Bronchial lymph node (tissue), 1 donor: ENCODE data around the genes SGPL1 and PCBD1.

- PRO-cap = unidirectional peak, plus-strand start at chr10:69866888
Measured at GRCh38 chr10:69866400-69867675, 65.1 kb downstream of the COL13A1 start.

GRCh38 chr10:70191917-70192334, 21.6 kb upstream of the SAR1A start:
- PRO-cap = no peak

DNA sequence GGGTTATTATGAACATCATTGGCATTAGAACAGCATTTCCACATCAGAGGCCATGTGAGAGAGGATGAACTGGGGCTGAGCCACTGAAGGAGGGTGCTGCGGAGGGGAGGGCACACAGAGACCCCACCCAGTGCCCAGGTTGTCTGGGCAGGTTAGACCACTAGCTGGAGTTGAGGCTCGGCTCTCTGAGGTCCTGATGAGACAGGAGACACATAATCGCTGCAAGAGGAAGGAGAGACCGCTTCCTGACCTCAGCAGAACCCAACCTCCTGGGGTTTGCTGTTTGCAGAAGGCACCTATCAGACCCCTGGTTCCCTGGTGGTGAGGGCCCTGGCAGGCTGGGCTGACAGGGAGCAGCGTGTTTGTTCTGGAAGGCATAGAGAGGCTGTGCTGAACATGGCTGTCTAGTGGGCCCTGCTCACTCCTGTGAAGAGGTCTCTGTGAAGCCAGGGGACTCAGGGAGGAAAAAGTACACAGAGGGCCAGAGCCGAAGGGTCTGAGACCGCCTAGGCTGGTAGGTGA, 39.3 kb upstream of the NPFFR1 start:
- PRO-cap = no peak

DNA sequence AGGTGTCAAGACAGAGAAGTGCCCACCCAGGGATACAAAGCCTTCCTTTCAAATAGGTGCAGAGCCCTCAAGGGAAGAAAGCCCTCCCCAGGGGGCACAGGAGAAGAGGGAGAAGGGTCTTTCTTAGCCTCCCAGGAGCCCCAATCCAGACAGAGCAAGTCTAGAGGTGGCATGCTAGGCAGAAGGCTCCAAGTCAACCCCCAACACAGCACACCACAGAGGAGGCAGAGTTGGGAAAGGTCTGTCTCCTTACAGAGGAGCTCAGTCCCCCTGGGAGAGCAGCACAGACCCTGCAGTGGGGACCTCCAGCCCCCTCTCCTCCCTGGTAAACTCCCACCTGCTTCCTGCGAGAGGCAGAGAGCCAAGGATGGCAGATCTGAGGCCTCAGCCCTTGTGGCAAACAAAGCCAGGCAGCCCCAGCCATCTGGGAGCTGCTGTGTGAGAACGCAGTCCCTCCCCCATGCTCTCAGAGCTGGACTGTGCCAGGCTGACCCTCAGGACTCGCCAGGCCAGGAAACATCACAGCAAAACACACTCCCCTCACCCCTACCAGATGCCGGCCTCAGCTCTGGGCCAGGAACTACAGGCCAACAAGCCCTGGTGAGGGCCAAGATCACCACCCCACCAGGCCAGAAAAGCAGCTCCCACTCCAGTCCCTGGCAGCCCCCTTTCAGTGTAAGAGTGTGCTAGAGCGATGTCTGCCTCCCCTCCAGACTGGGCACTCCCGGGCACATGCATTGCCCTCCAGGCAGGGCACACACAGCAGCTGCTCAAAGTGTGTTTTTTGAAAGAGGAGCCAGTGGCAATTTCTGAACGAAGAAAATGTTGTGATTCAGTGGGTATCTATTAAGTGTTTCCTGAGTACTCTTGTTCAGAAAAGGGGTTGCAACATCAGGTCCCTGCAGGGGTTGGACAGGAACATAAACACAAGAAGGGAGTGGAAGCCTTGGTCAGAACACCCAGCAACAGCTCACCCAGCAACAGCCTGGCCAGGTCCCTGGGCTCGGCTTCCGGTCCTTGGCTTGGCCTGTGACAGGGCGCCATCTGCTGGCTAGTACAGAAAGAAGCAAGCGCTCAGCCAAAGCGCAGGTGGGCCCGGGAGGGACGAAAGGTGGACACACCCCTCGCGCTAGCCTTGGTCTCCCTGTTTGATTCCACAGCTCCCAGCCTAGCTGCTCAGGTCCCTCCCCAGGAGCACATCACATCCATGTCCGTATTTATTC, 18.4 kb downstream of the LRRC20 start:
- PRO-cap = no peak

GRCh38 chr10:70753871-70754385, 31.2 kb downstream of the TBATA start:
- PRO-cap = no peak

- PRO-cap = no peak
Measured at GRCh38 chr10:70761018-70761899, 23.9 kb downstream of the TBATA start.

DNA sequence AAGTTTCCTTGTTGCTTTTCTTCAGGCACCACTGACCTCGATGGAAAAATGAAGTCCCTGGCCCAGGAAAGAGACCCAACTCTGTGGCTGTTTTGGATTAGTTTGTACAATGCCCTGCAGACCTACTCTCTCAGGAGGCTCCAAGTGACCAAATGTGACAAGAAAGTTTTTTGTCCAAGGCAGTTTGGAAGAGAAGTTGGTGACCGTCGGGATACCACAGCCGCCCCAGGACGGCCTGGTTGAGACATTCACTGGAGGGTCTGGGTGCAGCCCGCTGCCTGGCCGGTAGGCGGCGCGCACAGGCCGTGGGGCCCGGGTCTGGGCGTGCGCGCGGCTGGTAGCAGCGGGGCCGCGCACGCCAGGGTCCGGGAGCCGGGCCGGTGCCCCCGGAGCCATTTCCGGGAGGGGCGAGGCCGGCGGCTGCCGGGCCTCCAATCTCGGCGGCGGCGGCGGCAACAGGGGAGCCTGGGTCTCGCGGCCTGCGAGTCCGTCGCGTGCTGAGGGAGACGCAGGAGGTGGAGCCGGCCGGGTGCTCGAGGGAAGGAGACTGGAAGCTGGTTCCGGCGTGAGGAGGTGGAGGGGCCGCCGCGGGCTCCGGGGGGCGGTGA, at the start of gene SGPL1:
Gene SGPL1 (plus strand): TSS at position 395 of the 608 bp plus-strand sequence.
- PRO-cap = unidirectional peak, plus-strand start at position 401 of the sequence; unidirectional peak, plus-strand start at position 484 of the sequence

DNA sequence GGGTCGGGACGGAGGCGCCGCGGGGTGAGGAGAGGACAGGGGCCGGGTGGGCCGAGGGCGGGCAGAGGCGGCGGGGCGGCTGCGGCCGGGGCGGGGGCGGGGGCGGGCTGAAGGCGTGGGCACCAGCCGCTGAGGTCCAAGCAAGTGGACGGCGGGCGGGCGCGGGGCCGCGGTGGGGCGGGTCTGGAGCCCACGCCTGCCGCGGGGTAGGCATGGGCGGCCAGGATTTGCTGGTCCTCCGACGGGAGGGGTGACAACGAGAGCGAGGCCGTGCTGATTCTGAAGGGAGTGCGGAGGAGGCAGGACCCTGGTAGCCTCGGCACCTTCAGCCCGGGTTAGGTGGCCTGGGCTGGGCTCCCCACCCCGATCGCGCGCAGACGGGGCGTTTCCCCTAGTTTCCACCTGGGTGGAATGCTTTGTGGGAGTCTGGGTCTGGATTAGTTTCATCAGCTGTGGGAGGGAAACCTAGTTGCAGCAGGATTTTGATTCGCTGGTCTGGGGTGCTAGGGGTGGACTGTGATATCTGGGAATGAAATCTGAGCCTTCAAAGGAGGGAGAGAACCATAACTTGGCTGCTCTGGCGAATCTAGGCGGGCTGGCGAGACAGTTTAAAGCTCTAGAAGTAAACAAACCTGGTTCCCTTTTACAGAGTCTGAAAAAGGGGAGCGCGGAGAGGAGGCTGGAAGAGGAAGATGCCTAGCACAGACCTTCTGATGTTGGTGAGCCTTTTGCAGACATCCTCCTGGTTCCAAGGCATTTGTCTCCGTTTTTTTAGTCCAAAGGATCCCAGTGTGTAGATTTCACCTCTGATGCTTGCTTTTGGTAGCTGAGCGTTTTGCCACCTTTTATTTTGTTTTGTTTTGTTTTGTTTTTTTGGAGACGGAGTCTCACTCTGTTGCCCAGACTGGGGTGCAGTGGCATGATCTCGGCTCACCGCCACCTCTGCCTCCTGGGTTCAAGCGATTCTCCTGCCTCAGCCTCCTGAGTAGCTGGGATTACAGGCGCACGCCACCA, 721 bp downstream of the SGPL1 start:
- PRO-cap = bidirectional peak, plus-strand start at position 143 of the sequence, minus-strand start at position 138 of the sequence; bidirectional peak, plus-strand start at position 648 of the sequence, minus-strand start at position 413 of the sequence

DNA sequence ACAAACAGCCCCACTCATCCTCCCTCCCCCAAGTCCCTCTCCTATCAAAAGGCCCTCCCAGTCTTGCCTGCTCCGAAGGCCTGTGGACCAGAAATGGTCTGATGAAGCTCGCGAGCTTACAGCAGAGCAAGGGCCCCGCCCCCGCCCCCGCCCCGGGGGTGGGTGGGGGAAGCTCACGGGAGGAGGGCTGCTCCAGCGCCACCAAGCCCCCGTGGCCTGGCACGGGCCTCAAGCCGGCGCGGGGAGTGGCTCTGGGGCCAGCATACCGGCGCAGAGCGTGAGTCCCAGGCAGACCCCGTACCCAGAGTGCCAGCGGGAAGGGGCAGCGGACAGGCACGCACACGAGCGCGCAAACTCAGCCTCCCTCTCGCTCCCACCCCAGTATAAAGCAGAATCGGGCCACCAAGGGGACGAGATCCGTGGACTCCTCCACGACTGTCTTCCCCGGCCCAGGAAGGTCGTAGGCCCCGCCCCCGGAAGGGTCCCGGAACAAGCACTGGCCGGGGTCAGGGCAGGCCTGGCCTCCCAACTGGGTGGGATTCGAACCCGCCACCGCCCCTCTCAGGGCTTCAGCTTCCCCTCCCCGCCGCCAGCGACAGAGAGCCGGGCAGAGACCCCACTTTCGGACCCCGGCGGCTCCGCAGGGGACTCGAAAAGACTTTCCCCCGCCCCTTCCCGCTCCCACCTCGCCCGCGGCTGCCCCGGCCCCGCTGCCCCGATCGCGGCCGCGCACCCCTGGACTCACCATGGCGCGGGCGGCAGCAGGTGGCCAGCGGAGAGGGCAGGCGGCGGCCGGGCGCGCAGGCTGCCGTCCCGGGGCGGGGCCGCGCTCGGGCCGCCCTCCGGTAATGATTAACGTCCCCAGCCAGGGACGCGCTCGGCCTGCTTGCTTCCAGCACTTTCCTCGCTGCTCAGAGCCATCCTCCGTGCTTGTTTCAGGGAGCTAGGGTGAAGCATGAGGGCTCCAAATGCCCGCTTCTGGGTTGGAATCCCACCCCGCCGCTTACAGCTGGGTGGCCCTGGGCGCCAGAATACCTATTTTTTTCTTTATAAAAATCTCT, at the start of gene PCBD1:
Gene PCBD1 (minus strand): TSS at position 780 of the 1,061 bp plus-strand sequence.
- PRO-cap = bidirectional peak, plus-strand start at position 231 of the sequence, minus-strand start at position 94 of the sequence; bidirectional peak, plus-strand start at position 496 of the sequence, minus-strand start at position 451 of the sequence; bidirectional peak, plus-strand start at position 898 of the sequence, minus-strand start at position 850 of the sequence

- PRO-cap = no peak
Measured at GRCh38 chr10:71234001-71234263, 21.6 kb downstream of the UNC5B start.

DNA sequence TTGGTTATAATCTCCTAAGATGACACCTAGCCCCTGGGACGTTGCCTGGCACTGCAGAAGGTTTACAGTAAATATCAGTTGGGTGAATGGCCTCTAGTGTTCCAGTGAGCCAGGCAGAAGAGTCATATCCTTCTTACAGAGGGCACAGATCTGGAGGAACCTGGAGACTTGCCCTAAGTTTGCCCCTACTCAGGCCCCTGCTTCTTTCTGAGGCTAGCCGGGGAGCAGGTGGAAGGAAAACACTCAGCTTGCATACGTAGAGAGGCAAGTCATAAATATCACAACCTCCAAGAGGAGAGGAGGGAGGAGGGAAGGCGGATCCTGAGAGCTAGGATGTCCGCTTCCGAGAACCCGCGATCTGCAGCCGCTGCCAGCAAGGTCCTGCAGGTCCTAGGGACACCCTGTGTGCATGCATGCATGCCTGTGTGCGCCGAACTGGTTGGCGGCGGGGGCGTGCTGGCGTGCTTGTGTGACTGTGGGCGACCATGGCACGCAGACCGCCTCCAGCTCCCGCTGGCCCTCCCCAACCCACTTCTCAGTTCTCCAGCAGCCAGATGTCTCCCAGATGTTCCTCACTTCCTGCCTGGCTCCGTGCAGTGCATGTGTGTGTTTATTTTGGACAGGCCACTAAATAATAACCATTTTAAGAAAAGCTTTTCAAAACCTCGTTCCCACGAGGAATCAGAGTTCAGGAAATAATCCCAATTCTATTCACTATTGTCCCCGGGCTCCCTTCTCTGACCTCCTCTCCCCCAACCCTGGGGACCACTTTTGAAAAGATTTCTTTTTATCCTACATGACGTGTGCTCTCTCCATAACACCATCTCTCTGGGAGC, 32.2 kb downstream of the UNC5B start:
- PRO-cap = no peak

DNA sequence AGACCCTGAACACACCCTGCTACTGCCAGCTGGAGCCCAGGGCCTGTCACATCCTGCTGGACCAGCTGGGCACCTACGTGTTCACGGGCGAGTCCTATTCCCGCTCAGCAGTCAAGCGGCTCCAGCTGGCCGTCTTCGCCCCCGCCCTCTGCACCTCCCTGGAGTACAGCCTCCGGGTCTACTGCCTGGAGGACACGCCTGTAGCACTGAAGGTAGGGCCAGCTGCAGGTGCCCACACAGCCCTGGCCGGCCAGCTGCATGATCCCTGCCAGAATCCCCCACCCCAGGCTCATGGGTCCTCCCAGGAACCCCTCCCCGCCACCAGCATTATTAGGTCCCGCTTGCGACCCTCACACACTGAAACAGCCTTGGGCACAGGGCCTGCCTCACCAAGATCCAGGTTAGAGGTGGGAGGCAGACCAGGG, 25.3 kb upstream of the SLC29A3 start:
- PRO-cap = no peak

GRCh38 chr10:71294193-71294620, 24.9 kb upstream of the SLC29A3 start:
- PRO-cap = no peak

GRCh38 chr10:71323505-71323971, 4.5 kb downstream of the SLC29A3 start:
- PRO-cap = no peak

DNA sequence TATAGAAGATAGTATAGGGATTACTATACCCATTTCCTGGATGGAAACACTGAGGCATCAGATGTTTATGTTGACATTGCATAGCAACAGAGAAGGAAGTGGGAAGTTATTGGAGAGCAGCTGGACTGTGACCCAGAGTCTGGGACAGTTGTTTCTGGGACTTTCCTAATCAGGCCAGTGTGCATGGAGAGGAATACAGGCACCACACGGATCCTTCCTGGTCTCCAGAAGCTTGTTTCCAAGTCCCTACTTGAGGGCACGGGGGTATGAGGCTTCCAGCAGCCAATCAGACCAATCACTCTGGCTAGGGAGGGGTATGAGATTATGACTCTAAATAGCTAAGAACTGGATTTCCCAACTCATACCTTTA, 158.1 kb downstream of the CDH23 start:
- PRO-cap = no peak

DNA sequence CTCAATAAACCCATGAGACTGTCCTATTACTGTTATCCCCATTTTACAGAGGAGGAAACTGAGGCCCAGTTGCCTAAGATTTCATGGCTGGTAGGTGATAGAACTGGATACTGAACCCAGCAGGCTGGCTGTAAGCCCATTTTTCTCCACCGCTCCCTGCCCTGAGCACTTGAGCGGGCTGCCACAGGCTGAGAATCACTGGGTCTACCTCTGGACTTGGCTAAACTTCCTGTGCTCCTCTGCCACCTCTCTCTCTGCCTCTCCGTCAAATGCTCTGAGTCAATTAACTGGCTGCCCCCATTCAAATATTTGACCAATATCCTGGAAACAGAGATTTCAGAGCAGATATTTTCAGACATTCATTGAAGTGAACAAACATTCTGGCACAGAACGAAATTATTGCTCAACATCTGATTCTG, 129.7 kb downstream of the C10orf105 start:
- PRO-cap = no peak

DNA sequence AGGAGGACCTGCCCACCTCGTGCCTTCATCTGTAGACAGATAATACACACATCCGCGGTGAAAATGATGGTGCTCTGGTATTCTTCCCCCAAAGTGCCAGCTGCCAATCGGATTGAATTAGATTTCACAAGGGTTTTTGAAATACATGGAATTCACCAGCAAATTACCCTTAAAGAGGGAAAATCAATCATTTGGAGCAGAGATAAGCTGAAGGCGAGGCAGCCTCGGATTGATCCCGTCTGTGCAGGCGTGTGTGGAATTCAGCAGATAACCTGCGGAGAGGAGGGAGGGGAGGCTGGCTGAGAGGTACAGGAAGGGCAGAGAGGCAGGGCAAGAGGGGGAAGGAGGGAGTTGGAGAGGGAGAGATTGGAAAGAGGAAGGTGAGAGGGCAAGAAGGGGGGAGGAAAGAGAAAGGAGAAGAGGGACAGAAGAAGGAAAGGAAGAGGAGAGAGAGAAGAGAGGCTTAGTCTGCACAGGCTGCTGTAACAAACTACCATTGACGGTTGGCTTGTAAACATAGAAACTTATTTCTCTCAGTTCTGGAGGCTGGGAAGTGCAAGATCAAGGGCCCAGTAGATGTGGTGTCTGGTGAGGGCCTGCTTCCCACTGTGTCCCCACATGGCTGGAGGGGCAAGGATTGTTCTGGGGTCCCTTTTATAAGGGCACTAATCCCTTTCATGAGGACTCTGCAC, 84.1 kb downstream of the C10orf105 start:
- PRO-cap = no peak

- PRO-cap = no peak
Measured at GRCh38 chr10:71661904-71662443, 57.6 kb downstream of the C10orf105 start.

DNA sequence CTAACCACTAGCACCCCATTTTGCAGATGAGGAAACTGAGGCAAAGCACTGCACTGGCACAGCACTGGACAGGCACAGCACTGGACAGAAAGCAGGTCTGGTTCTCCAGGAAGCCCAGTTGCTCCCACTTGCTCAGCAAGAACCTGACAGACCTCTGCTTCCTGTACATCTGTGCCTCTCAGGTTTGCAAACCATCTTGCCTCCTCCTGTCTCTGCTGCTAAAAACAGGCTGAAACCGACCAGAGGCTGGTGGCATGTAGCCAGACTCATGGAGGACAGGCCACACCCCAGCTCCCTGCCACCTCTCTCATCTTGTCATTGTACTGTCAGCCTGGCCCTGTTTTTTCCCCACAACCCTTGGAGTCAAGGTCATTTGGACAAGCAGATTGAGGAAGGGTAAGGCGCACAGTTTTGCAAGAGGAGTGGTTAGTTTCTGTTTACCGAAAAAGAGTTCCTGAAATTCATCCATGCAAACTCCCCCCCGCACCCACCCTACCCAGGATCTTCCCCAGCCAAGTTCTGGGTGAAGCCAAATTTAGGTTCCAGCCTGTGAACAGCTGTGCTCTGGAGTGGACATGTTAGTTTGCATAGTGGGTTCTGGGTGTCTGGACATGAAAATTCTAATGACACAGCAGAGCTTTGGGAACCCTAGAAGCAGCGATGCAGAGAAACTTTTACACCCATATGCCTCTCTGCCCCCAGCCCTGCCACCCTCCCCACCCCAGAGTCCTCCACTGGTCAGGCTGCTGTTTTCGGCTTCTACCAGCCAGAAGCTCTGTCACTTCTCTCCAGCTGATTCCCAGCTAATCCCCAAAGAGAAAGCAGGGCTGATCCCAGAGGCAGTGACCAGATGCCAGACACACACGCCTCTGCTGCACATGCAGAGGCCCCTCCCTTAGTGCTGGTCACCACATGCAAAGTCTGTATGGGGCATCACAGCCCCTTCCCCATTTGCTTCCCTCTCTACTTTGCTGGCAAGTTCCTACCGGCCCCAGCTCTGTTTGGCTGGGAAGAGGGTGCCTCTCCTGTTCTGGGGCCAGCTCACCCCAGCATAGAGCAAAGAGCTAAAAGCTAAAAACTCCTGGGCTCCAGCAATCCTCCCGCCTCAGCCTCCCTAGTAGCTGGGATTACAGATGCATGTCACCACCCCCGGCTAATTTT, 8.5 kb upstream of the C10orf105 start:
- PRO-cap = bidirectional peak, plus-strand start at position 259 of the sequence, minus-strand start at position 171 of the sequence; bidirectional peak, plus-strand start at position 651 of the sequence, minus-strand start at position 521 of the sequence; bidirectional peak, plus-strand start at position 994 of the sequence, minus-strand start at position 871 of the sequence

DNA sequence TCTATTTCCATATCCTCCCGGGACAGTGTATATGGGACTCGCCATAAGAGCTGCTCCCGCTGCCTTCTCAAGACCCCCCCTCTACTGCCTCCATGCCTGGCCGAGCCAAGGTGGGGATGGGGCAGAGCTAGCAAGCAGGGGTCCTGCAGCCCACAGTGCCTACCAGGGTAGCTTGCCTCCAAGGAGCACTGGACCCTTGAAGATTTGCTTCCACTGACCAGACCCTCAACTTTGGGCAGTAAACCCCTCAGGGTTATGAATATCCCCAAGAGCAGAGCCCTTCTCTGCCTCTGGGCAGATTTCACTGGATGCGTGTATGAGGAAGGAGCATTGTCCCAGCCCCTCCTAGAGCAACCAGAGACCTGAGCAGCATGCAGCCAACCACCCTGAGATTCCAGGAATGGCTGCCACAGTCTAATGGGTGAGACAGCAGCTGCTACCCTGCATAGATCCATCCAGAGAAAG, 25.9 kb upstream of the C10orf105 start:
- PRO-cap = no peak